HCT116 (cell line): ENCODE measurements around a stretch of chr7.

DNA sequence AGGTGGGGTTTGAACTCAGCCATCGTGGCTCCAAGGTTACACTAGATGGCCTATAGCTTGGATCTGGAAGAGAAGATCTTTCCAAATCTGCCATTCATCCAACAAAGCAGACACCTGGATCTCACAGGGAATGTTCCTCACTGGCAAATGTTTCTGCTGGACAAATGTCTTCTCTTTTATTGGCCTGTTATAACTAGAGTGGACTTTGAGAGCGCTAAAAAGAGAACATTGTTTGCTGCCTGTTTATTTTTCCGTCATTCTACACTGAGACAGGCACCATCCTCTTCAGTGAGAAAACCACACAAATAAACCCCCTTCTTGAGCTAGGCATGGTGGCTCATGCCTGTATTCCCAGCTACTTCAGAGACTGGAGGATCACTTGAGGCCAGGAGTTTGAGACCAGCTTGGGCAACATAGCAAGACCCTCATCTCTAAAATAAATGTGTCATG, 206.9 kb downstream of the CREB5 start:
- RRBS = no CpG with 5 or more reads among the region's 3 CpGs

DNA sequence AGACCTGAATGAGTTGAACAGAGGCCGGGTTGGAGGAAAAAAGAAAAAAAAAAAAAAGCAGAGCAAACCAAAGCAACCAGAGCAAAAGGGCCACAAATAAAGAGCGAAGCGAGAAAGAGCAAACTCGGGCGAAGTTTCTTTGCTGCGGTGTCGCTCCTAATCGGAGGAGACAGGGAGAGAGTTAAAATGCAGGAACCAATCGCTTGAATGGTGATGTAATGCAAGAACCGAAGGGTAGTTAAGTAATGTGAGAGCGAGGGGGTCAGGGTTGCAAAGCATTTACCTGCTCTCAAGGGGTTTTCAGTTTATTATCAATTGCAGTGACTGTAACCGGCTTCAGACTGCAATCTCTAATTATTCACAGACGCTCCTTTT, 271.7 kb downstream of the TRIL start:
- RRBS = no CpG with 5 or more reads among the region's 13 CpGs

DNA sequence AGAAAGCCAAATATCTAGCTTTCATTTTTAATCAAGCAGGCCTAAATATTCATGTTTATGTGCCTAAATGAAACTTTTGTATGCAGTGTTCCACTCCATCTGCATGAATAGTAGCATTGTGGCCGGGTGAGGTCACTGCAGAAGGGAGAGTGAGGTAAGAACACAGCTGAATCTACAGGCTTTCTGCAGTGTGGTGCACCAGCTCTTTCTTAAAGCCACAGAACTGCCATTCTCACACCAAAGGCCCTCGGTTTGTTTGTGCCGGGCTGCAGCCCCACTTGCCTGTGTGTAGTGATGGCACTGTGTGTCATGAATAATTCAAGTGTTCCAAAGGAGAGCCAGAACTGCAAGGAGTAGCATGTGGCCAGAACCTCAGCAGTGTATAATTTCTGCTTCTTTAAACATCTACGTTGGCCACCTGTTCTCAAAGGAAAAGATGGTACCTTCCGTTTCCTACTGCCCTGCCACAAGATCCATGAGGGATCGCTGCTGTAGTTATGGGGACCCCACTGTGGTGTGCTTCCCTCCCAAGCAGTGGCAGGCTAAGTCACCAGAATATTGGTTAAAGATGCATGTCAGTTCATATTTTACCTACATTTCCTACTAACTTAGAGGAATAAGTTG, 204.0 kb downstream of the TRIL start:
- RRBS = no CpG with 5 or more reads among the region's 6 CpGs

GRCh38 chr7:28809032-28809633, 149.0 kb downstream of the TRIL start:
- RRBS = no CpG with 5 or more reads among the region's 21 CpGs

DNA sequence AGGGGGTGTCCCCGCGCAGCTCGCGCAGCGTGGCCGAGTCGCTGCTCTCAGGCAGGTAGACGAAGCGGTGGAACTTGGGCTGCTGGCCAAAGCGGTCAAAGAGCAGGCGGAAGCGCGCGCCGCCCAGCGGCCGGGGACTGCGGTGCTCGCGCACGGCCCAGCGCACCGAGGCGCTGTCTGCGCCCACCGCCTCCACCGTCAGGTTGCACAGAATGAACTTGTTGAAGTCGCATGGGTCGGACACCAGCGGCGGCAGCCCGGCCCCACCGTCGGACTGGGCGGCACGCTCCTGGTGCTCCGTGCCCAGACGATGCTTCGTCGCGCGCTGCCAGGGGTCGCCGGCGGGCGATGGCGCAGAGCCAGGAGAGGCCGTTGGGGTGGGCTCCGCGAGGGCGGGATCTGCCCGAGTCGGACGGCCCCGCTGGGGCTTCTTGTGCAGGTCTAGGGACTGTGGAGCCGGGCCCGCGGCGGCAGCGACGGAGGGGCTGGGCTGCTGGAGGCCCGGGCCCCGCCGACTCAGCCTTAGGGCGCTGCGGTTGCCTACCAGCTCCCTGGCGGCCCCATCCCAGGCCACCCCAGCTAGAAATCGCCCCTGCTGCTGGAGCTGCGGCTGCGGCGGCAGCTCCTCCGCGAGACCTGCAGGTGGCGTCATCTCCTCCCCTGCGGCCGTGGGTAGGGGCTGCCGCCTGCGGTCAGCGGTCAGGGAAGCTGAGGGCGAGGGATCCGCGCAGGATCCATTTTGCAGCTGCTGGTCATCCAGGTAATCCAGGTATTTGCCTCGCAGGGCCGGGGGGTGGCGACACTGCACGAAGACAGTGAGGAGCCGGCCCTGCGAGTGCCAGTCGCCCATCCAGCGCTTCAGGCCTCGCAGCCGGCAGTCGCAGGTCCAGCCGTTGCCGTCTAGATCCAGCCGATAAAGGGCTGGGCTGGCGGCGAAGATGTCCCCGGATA, 1.8 kb downstream of the TRIL start:
- RRBS = 95% methylated on average over 25 of the region's 99 CpGs

DNA sequence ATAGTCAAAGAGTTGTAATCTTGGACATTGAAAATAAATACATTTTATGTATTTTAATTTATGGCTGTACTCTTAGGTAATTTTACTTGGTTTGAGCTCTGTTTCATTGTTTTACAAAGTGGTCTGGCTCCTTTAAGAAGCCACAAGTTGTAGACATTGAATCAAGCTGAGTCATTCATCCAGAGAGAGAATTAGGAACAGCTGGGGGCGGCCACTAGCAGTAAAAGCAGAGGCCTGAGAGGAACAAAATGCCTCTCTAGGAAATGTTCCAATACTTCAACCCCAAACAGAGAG, 26.4 kb upstream of the TRIL start:
- RRBS = no CpG with 5 or more reads among the region's 1 CpG

GRCh38 chr7:29196001-29196888, 1.7 kb downstream of the CHN2 start:
- RRBS = no CpG with 5 or more reads among the region's 9 CpGs

DNA sequence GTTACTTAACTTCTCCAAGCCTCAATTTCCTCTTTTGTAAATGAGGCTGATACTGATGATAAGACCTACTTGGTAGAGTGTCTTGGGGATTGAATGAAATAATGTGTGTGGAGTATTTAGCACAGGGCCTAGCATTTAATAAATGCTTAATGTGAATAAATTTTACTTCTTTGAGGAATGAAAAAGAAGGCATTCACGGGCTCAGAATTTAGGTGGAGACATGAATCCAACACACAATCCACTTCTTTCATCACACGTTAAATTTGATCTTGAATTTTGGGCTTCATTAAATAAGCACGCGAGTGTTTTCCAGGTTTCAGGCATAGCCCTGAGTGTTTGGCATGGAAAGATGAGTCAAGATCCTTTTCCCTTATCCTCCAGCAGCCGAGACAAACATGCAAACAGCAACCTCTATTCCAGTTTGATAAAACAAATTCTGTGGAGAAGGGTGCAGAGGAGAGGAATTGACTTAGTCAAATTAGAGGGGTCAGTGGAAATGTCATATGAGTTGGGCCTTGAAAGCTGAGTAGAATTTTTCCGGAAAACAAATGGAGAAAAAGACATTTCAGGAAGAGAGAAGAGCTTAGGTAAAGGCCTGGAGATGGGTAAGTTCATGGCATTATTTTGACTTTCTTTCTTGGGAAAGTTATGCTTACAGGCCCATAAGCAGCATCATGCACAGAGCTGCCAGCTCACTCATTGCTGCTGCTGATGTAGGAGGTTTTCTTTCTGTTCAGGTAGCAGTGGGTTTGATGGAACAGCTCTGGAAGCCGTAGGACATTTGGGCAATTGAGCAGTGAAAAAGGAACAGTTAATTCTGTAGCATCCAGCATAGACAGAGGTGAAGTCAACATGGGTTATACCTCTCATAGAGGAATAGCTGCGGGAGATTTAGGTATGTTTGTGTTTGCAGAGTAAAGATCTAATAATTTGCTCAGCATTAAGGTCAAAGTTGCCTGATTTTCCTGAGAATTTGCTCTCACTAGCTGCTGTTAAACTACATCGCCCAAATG, 3.1 kb downstream of the CHN2 start:
- RRBS = no CpG with 5 or more reads among the region's 9 CpGs

DNA sequence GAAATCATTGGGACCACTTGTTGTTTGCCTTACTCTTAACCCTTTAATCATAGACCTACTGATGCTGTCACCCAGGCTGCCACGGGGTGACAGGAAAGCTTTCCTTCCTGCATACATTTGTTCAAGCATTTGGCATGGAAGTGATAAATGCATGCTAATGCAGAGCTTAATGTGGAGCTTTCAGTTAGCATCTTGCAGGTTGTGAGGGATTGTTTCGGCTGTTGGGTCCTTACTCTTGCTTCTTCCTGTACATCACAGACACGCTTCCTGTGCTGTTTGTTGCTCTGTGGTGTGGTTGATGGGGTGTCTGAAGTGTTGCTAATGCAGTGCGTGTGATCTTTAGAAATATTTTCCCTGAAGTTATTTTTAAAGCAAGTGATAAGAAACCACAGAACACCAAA, 143.0 kb downstream of the CHN2 start:
- RRBS = no CpG with 5 or more reads among the region's 4 CpGs

DNA sequence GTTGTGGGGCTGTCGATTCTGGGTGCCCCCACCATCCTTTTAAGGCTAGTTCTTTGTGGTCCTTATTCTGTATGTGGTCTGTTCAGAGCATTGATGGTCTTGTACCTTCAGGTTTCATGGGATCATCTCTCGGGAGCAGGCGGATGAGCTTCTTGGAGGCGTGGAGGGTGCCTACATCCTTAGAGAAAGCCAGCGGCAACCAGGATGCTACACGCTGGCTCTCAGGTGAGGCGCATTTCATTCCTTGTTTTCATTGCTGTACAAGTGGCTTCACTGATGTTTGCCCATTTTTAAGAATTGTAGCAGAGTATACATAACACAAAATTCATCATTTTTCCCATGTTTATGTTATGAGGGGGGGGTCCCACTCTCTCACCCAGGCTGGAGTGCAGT, 165.4 kb upstream of the PRR15 start:
- RRBS = no CpG with 5 or more reads among the region's 7 CpGs

DNA sequence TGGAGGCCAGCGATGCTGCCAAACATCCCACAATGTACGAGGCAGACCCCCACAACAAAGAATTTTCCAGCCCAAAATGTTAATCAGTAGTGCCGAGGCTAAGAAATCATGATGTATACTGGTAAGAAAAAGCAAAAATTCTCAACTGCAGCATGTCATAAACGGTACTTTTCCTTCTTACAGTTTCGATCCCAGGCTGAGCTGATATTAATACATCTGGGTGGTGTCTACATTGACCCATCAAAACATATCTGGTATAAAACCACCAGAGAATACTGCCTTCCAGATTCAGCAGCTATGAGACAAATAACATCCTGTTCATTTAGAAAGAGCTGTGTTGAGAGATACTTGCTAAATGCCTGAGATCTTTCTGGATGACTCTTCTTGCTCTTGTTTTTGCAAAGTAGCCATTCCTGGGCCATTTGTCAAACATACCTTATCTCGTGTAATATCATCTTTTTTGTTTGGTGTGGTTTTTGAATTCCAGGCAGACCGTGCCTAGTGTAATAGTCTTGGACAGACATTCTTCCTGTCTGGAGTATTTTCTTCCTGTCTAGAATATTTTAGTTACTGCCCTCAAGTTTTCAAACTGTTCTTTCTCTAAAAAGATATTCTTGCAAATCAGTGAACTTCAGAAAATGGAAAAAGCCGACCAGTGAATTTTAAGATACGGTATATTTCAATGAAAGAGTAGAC, 74.7 kb upstream of the PRR15 start:
- RRBS = no CpG with 5 or more reads among the region's 9 CpGs

GRCh38 chr7:29566470-29567043, 2.9 kb downstream of the PRR15 start:
- RRBS = 94% methylated on average over 14 of the region's 29 CpGs

- RRBS = no CpG with 5 or more reads among the region's 2 CpGs
Observed at GRCh38 chr7:29795787-29796121, 10.6 kb upstream of the WIPF3 start.

- RRBS = no CpG with 5 or more reads among the region's 8 CpGs
Observed at GRCh38 chr7:29922840-29923687, 66.5 kb downstream of the SCRN1 start.

GRCh38 chr7:30027090-30028118, 808 bp upstream of the PLEKHA8 start:
- RRBS = no CpG with 5 or more reads among the region's 19 CpGs

- RRBS = 98% methylated on average over 4 of the region's 15 CpGs
Observed at GRCh38 chr7:30149010-30149622, 14.3 kb downstream of the MTURN start.

DNA sequence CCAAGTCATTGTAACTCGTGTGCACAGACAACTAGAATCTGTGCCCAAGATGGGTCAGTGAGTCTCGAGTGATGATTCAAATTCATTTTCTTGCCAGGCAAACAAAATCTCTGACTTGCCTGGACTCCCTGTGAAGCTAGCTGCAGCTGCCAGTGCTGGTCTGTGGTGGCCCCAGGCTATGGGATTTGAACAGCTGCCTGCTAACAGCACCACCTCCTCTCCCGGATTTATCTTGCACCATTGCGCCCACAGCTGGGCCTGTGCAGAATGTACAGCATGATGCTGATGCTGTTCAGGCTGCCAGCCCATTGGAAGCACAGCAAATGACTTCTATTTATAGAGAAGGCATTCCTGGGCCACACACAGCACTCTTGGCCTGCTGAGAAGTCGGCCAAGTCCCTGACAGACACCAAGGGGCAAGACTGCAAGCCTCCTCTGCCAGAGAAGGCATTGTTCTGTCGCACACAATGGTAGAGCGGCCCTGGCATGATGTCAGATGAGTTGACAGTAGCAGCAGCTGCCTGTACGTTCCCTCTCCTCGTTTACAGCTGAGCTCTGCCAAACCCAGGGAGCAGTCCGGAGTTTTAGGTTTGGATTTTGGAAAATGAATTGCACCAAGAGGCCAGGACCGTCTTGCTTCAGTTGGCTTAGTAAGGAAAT, 38.3 kb downstream of the MTURN start:
- RRBS = no CpG with 5 or more reads among the region's 11 CpGs

GRCh38 chr7:30175057-30175528, 40.3 kb downstream of the MTURN start:
- RRBS = no CpG with 5 or more reads among the region's 9 CpGs

GRCh38 chr7:30217063-30217686, 67.2 kb upstream of the ZNRF2 start:
- RRBS = no CpG with 5 or more reads among the region's 3 CpGs

DNA sequence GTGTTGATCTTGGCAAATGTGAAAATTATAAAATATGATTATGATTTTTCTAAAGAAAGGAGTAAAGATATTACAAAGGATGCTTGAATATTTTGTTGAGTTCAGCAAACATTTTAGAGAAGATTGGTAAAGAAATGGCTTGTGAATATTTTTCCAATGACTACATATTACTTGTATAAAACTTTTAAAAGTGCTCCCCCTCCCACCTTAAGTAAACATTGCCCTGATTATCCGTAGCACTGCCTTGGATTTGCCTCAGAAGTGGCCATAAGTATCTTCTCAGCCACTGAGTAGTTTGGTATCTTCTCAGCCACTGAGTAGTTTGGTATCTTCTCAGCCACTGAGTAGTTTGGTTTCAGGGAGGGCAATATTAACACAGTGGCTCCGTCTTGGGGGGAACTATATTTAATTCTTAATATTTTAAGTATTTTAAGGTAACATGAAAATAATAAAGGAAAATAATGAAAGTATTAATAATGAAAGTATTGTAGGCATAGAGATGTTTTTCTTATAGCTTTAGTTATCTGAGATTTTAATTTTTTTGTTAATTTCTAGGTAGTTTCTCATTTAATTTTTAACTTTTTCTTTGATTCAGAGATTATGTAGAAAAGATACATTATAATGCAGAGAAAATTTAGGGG, 51.8 kb downstream of the ZNRF2 start:
- RRBS = no CpG with 5 or more reads among the region's 2 CpGs